Epidermal melanocyte (primary cell): ENCODE data around the genes DDX27 and ZNFX1.

GRCh38 chr20:47988511-47989193 is 203.4 kb upstream of the SULF2 start:
- RRBS = no CpG with 5 or more reads among the region's 5 CpGs

DNA sequence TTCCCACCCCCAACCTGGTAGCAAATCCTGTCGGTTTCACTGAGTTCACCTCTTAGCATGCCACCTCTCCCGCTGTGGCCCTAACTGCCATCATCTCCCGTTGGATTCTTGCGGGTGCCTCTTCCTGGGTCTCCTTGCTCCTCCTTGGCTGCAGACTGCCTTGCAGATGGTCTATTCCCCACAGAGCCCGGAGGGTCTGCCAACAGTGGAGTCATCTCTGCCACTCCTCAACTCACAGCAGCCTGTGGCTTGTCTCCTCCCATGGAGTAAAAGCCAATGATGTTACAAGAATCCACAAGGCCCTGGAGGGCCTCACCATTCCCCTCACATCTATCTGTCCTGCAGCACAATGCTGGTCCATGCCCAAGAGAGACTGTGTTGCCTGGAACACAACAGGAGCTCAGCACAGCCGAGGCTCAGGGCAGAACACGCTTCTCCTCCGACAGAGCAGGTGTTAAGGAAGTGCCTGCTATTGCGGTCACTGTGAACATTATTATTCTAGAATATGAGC is 241.8 kb upstream of the SULF2 start:
- RRBS = no CpG with 5 or more reads among the region's 9 CpGs

- RRBS = no CpG with 5 or more reads among the region's 5 CpGs
Observed at GRCh38 chr20:48278759-48279435, 493.6 kb upstream of the SULF2 start.

GRCh38 chr20:48372724-48373431 is 454.9 kb downstream of the PREX1 start:
- RRBS = no CpG with 5 or more reads among the region's 33 CpGs

GRCh38 chr20:48463886-48464442 is 363.8 kb downstream of the PREX1 start:
- RRBS = no CpG with 5 or more reads among the region's 8 CpGs

DNA sequence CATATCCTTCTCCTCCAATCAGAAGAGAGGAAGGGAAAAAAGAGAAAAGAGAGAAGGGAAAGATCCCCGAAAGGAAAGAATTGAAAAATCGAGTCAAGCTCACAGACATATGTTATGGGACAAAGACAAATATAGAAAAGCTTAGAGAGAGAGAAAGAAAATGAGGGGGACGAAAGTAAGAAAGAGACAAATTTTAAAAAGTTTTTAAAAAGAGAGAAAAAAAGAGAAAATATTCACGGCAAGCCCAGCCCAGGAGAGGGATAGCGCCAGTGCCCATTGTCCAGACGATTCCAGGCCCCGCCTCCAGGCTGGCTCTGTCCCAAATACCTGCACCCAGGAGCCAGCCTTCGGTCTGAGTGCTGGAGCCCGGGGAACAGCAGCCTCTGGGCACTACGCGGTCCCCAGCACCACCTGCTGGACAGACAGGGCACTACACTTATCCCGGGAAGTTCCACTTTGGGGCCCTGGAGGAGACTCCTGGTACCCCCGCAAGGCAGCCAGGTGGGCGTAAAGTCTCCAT is 207.0 kb downstream of the PREX1 start:
- RRBS = 3% methylated on average over 4 of the region's 14 CpGs

- RRBS = no CpG with 5 or more reads among the region's 9 CpGs
Observed at GRCh38 chr20:48635019-48635782, 192.6 kb downstream of the PREX1 start.

DNA sequence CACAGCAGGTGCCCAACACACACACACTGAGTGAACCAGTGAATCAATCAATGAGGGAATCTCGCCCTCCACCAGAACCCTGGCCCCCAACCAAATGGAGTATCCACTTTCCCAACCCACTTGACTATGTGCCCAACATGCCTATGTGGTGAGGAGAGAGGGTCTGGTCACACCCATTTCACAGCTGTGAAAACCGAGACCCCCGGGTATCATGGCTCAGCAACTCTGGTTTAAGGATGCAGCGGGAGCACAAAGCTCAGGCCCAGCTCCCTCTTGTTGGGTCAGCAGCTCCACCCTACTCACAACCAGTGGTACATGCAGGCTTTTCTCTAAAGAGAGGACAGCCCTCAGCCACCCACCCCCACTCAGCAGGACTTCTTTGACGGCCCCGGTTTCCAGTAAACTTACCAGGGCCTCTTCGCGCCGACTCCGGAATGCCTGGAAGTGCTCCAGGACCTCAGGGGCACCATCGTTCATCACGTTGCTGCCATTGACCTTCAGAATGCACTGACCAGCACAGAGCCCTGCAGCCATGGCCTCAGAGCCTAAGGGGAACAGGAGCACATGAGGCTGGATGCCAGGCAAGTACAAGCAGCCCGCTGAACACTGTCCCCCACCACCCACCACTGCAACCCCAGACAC is 174.7 kb downstream of the PREX1 start:
- RRBS = no CpG with 5 or more reads among the region's 13 CpGs

- RRBS = no CpG with 5 or more reads among the region's 12 CpGs
Observed at GRCh38 chr20:48658099-48658397, 169.8 kb downstream of the PREX1 start.

- RRBS = no CpG with 5 or more reads among the region's 6 CpGs
Observed at GRCh38 chr20:48668915-48669230, 158.9 kb downstream of the PREX1 start.

DNA sequence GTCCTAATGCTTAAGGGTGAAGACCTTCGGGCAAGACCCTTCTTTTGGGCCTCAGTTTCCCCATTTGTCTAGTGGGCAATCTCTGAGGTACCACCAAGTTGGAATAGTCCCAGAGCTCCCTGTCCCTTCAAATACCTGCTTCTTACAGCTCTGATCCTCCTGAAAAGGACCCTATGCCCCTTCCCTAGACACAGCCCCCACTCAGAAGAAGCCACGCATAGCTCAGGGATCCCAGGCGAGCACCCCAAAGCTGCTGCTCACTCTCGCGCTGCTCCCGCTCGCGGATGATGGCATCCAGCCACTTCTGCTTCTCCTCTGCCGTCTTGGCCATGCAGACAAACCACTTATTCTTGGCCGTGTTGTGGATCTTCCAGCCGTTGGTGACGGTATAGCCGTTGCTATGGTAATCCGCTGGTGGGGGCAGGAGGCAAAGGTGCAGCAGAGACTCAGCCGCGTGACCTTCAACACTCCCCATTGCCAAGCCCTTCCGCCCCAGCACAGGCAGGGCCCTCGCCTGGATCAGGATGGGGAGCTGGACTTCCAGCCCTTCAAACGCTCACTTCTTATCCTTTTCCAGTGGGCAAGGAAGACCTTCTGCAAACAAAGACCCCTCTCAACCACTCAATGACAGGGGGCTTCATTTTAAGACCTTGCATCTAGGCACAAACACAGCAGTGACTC is 137.0 kb downstream of the PREX1 start:
- RRBS = no CpG with 5 or more reads among the region's 19 CpGs

DNA sequence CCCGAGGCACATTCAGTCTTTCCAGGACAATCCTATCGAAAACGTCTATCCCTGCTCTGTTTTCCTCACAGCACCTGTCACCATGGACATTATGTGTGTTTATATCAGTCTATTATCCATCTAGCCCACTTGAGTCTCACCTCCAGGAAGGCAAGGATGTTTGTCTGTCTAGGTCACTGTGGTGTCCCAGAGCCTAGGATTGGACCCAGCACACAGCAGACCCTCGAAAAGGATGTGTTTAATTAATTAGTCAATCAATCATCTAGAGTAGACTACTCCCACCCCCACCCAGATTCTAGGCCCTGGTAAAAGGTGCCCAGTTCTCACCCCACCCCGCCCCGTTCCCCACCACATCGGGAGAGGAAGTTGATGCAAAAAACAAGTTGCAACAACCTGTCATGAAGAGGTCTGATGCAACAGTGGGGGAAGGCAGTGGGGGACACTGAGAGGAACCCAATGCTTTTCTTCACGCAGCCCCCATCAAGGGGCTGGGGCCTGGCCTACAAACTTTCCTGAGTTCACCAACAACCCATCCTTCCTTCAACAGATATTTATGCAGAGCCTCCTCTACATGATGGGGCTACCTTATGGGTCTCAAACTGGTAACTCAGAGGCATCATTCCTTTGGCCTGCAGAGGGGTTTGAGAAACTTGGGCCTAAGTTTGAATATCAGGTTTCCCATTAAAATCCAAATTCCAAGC is 66.5 kb downstream of the PREX1 start:
- RRBS = no CpG with 5 or more reads among the region's 8 CpGs

GRCh38 chr20:48773803-48774627 is 53.8 kb downstream of the PREX1 start:
- RRBS = no CpG with 5 or more reads among the region's 15 CpGs

DNA sequence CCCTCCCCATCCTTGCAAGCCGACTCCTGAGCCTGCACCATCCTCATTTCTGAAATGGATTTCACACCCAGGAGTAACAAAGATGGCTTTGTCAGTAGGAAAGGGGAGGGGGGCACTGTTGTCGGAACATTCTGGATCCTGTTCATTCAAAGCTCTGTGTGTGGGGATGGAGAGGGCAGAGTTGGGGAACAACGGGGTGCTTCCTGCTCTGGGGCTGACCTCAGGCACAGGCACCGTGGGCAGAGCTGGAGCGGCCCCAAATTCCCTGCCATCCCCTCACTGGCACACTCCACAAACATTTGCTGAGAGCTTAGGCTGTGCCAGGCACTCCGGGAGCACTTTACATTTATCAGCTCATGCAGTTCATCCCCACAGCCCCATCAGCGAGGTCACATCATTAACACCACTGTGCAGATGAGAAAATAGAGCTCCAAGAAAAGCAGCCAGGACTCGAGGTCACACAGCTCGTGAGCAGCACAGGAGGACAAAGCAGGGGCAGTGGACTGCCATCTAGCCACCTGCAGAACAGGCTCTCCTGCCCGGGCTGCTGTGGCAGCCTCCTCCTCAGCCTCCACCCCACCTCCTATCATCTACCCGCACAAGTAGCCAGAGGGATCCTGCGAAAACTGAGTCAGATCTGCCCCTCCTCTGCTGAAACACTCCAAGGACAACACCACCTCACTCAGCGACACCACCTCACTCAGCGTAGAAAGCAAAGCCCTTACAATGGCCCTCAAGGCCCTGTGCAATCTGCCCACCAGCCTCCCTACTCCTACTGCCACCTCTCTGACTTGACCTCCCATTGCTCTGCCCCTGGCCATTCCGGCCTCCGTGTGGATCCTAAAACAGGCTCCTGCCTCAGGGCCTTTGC is 19.6 kb downstream of the PREX1 start:
- RRBS = no CpG with 5 or more reads among the region's 16 CpGs

- RRBS = 65% methylated on average over 1 of the region's 8 CpGs
Observed at GRCh38 chr20:48850015-48850650, 22.3 kb upstream of the PREX1 start.

GRCh38 chr20:49104915-49105262 is 58.8 kb downstream of the CSE1L start:
- RRBS = no CpG with 5 or more reads among the region's 3 CpGs

DNA sequence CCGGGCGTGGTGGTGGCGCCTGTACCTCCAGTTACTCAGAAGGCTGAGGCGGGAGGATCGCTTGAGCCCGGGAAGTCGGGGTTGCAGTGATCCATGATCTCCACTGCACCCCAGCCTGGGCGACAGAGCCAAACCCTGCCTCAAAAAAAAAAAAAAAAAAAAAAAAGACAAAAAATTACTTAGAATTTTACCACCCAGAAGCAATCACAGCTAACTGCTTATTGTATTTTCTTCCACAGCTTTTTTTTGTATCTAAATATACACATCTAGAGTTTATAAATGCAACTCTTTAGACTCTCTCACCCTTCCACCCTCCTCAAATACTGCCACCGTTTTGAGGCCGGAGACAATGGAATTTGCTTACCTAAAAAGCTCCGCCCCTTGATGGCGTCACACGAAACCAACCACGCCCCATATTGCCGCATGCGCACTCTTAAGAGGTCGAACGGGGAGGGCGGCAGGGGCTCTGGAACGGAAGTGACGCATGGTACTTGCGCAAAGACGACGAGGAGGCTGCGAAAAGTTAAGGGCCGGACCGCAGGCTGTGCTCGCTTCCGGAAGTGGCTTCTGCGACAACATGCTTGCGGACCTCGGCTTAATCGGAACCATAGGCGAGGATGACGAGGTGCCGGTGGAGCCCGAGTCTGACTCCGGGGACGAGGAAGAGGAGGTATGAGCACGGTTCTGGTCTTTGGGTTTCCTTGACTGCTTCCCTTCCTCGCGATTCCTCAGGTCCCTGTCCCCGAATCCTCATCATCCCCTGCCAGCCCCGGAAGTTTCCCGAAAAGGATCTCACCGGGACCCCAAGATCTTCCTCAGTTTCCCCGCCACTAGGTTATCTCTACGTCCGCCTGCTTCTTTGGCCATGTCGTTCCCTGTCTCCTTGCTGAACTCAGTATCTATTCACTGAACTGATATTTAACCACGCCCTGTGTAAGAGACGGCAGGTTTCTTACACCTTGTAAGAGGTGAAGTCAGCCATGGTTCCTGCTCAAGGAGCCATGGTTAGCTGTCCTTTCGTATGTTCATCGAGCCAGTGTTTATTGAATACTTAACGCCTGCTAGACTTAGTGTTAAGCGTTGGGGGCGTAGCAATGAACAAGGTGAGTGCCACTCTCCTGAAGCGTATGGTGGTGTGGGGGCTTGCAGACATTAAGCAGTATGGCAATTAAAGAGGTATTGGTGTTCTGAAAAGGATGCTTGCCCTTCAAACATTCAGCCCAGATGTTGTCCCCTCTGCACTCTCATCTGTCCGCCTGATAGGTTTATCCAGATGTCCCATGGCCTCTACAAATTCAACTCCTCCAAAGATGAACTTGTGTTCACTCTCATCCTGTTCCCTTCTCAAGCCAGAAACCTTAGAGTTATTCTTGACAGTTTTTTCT is at the start of gene DDX27:
Gene DDX27, plus strand, starts transcription at position 545 of the 1,385 bp plus-strand sequence.
- RRBS = 3% methylated on average over 7 of the region's 59 CpGs

DNA sequence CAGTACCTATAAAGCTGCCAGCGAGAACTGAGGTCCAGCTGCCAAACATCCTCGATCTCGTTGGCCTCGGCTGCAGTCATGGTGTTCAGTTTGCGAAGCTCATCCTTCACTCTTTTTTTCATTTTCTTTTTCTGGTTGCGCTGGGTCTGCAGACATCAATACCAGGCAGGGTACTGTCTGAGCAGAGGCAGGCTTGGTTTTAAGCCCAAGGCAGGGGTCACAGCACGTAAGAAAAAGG is 22.1 kb downstream of the ZNFX1 start:
- RRBS = no CpG with 5 or more reads among the region's 7 CpGs

GRCh38 chr20:49270540-49271152 is 7.2 kb downstream of the ZNFX1 start:
- RRBS = no CpG with 5 or more reads among the region's 11 CpGs

- RRBS = 3% methylated on average over 48 of the region's 78 CpGs
Observed at GRCh38 chr20:49277837-49278535, at the start of gene ZNFX1. TSS of gene ZNFX1 (minus strand) at chr20:49278057.